Heart left ventricle (tissue), 7 donors: ENCODE data around the gene MAEL.

GRCh38 chr1:162771983-162772454 lies 18.5 kb upstream of the HSD17B7 start:
- PRO-cap, 6 experiments = no peak in any of the 6 experiments
- RAMPAGE, long total RNA, 2 experiments = no peak in any of the 2 experiments
- RRBS = no CpG with 5 or more reads among the region's 5 CpGs

GRCh38 chr1:164590020-164591130 lies 31.4 kb downstream of the PBX1 start:
- PRO-cap, 6 experiments = no peak in any of the 6 experiments
- RAMPAGE, long total RNA, 2 experiments = no peak in any of the 2 experiments
- RRBS = no CpG with 5 or more reads among the region's 16 CpGs

DNA sequence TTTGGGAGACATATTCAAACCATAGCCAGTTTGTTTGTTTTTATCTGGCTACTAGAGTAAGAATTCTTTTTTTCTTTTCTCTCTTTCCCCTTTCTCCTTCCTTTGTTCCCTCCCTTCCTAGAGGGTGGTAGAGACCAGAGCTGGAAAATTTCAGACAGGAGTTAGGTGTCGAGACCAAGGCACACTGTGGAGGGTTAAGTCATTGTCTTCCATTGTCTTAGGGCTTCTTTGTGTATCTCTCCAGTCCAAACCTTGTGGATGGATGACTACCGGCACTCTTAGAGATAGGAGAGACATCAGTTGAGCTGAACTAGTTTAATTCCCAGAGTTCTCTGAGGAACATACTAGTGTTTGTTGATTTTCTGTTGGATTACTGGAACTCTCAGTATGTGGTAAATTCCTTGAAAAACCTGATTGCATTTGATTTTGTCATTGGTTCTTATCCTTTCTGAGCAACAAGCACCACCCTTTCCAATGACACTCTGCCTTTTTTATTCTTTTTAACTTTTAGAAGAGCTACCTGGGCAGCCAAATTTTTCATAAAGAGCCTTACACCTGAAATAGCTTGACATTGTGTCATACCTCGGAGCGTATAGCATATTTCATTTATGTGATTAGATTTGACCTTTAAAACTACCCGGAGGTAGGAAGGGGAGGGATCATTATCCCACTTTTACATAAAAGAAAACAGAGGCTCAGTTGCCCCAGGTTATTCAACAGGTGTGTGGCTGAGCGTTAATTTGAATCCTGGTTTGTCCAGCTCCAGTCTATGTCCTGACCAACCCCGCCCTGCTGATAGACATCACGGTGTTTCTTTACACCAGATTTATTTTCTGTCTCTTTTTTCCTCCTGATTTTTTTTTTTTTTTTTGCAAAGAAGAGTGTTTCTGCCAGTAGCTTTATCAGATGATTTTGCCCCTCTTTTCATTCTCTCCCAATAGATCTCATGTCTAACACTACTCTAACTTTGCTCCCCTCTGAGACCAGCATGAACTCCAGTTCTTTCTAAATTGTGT lies 39.5 kb downstream of the PBX1 start:
- PRO-cap, 6 experiments = no peak in any of the 6 experiments
- RAMPAGE, long total RNA, 2 experiments = no peak in any of the 2 experiments
- RRBS = no CpG with 5 or more reads among the region's 8 CpGs

- PRO-cap, 6 experiments = no peak in any of the 6 experiments
- RAMPAGE, long total RNA, 2 experiments = no peak in any of the 2 experiments
- RRBS = no CpG with 5 or more reads among the region's 6 CpGs
Measured at GRCh38 chr1:164599288-164599946, 40.4 kb downstream of the PBX1 start.

GRCh38 chr1:164606732-164607617 lies 48.0 kb downstream of the PBX1 start:
- PRO-cap, 6 experiments = no peak in any of the 6 experiments
- RAMPAGE, long total RNA, 2 experiments = no peak in any of the 2 experiments
- RRBS = no CpG with 5 or more reads among the region's 5 CpGs

DNA sequence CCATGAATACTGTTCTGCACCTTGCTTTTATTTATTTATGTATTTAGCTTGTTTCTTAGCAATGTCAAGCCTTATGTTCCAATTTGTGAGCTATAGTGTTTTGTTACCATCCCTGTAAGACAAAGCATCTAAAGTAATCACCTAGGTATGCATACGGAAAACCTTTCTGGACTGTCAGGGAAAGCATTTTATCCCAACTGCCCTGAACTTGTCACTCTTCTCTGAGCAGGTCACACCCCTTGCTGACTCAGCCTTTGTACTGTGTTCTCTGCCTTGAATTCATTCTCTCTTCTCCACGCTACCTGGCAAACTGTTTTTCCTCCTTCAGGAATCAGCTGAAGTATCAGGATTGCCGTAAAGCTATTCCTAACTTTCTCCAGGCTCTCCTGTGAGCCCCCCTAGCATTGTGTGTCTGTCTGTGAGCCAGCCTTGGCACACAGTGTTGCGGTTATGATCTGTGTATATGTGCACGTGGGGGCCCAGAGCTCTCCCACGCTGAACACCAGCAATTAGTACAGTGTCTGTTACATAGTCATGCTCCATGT lies 54.2 kb downstream of the PBX1 start:
- PRO-cap, 6 experiments = no peak in any of the 6 experiments
- RAMPAGE, long total RNA, 2 experiments = no peak in any of the 2 experiments
- RRBS = no CpG with 5 or more reads among the region's 6 CpGs

- PRO-cap, 6 experiments = no peak in any of the 6 experiments
- RAMPAGE, long total RNA, 2 experiments = start-site peak on the plus strand in 1 of 2 experiments, at chr1:164792637-164792717 at its widest, 49 reads per replicate
- RRBS = 97% methylated on average over 2 of the region's 19 CpGs
Measured at GRCh38 chr1:164792390-164792855, 233.4 kb downstream of the PBX1 start.

GRCh38 chr1:164801135-164801474 lies 242.1 kb downstream of the PBX1 start:
- PRO-cap, 6 experiments = no peak in any of the 6 experiments
- RAMPAGE, long total RNA, 2 experiments = no peak in any of the 2 experiments
- RRBS = no CpG with 5 or more reads among the region's 5 CpGs

DNA sequence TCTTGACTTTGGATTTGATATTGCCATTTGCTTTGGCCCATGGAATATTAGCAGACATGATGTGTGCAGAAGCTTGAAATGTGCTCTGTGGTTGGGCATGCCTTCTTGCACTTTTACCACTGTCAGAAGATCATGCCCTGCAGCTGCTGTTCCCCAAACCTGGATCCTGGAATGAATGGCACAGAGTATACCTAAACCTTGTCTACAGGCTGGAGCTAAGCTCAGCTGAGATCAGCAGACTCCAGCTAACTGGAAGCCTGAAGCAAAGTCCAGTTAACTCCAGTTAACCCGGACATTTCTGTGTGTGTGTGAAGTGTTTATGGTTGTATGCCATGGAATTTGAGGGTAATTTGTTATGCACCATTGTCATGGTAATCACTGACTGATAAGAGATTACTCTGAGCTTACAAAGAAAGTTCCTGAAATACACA lies 107.6 kb downstream of the LMX1A start:
- PRO-cap, 6 experiments = no peak in any of the 6 experiments
- RAMPAGE, long total RNA, 2 experiments = no peak in any of the 2 experiments
- RRBS = no CpG with 5 or more reads among the region's 1 CpG

GRCh38 chr1:165393156-165393548 lies 36.6 kb upstream of the LMX1A start:
- PRO-cap, 6 experiments = no peak in any of the 6 experiments
- RAMPAGE, long total RNA, 2 experiments = no peak in any of the 2 experiments
- RRBS = no CpG with 5 or more reads among the region's 8 CpGs

GRCh38 chr1:165410123-165410429 lies 34.9 kb downstream of the RXRG start:
- PRO-cap, 6 experiments = no peak in any of the 6 experiments
- RAMPAGE, long total RNA, 2 experiments = no peak in any of the 2 experiments
- RRBS = no CpG with 5 or more reads among the region's 2 CpGs

- PRO-cap, 6 experiments = peak in 4 of 6 experiments; most common plus-strand start chr1:165444021 (in 4); most common minus-strand start chr1:165443914 (in 1)
- RAMPAGE, long total RNA, 2 experiments = no peak in any of the 2 experiments
- RRBS = no CpG with 5 or more reads among the region's 7 CpGs
Measured at GRCh38 chr1:165443703-165444352, 1.1 kb downstream of the RXRG start.

DNA sequence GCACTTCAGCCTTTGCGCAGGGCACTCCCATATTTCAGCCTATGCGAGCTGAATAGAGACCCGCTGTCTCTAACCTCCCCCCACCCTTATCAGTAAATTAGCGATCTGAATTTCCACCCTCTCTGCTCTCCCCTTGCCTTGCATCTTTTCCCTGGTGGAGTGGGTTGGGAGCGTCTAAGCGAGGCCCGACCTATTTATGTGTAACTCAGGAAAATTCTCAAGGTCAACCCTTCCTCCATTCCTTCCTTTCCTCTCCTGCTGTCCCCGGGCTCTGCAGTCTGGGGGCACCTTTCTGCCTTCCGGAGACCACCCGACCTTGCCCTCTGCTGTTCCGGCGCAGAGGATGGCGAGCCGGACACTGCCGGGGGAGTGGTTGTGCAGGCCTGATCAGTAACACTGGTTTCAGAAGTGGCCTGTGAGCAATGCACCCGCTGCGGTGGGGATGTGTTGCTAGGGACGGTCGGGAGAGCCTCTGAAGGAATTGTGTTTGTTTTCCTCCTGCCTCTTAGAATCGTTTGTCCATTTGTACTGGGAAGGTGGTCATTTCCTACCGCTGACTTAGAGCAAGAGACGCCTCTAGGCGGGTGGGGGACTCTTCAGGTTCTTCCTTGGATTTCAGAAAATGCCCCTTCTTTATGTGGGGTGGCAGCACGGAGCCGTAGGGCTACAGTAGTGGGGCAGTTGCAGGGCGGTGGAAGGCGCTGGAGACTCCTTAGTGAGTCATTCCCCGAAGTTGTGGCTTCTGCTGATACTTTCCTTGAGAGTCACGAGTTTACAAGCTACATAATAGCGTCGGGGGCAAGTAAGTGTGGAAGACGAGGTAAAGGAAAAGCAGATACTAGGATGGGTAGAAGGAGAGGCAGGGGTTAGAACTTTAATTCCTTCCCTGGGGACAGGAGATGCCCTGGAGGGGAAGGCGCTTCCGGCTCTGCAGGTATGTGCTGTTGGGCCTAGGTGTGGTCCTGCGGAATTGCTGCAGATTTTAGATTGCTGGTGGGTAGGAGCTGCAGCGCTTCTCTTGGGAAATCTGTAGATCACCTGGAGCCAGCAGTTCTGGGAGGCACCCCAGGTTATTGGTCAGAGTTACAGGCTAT lies 654 bp downstream of the MGST3 start:
- PRO-cap, 6 experiments = peak in 3 of 6 experiments; most common plus-strand start position 427 of the sequence (in 1); most common minus-strand start position 360 of the sequence (in 1)
- RAMPAGE, long total RNA, 2 experiments = no peak in any of the 2 experiments
- RRBS = 0% methylated on average over 1 of the region's 36 CpGs

- PRO-cap, 6 experiments = peak in 2 of 6 experiments; most common plus-strand start chr1:166985326 (in 2)
- RAMPAGE, long total RNA, 2 experiments = no peak in any of the 2 experiments
- RRBS = no CpG with 5 or more reads among the region's 2 CpGs
Measured at GRCh38 chr1:166984866-166985449, 4.1 kb upstream of the MAEL start.

DNA sequence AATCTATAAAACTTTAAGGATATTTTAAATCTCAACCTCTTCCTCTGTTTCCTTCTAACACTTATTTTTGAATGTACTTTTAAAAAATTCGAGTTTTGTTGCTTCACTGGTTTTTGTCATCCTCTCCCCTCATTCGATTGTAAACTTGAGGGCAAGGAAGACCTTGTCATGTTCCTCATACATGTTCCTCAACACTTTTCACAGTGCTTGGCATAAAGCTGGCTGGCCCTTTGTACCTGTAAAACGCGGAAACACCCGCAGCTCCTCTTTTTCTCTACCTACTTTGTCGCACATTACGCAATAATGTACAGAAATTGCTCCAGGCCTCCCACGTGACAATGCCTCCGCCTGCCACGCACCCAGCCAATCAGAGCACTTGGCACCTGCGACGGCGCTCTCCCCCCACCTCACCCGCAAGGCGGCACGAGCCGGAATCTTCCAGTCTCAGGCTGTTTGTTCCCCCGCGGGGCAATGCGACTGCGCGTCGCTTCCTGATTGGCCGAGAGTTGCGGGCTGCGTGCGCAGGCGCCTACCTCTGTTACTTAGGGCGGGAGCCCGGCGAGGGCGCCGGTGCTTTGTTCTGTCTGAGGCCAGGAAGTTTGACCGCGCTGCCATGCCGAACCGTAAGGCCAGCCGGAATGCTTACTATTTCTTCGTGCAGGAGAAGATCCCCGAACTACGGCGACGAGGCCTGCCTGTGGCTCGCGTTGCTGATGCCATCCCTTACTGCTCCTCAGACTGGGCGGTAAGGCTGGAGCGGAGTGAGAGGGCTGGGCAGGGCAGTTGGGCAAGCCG lies at the start of gene MAEL:
TSS of gene MAEL (plus strand) at position 541 of the 795 bp plus-strand sequence.
- PRO-cap, 6 experiments = no peak in any of the 6 experiments
- RAMPAGE, long total RNA, 2 experiments = no peak in any of the 2 experiments
- RRBS = 95% methylated on average over 6 of the region's 48 CpGs

DNA sequence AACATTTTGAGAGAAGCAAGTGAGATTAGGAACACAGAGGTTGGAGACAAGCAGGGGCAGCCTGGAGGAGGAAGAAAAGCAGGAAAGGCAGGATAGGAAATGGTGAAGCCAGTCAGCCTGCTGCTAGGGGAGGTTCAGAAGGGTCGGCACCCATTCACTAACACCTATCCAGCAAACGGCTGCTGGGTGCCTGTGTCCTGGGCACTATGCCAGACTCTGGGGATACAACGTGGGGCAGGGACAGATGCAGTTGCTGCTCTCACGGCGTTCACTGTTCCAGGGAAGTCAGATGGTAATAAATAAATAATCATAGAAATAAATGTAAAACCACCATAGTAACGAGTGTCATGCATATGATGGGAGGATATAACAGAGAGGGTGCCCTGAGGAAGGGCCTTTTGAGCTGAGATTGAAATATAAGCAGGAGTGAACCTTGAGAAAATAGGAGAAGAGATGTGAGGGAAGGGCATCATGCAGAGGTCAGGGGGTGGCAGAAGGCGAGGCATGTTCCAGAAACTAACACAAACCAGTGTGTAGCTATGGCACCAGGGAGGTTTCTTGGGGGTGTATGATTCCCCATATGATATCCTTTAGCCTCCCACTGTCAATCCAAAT lies 6.8 kb downstream of the GPA33 start:
- PRO-cap, 6 experiments = no peak in any of the 6 experiments
- RAMPAGE, long total RNA, 2 experiments = no peak in any of the 2 experiments
- RRBS = no CpG with 5 or more reads among the region's 7 CpGs

DNA sequence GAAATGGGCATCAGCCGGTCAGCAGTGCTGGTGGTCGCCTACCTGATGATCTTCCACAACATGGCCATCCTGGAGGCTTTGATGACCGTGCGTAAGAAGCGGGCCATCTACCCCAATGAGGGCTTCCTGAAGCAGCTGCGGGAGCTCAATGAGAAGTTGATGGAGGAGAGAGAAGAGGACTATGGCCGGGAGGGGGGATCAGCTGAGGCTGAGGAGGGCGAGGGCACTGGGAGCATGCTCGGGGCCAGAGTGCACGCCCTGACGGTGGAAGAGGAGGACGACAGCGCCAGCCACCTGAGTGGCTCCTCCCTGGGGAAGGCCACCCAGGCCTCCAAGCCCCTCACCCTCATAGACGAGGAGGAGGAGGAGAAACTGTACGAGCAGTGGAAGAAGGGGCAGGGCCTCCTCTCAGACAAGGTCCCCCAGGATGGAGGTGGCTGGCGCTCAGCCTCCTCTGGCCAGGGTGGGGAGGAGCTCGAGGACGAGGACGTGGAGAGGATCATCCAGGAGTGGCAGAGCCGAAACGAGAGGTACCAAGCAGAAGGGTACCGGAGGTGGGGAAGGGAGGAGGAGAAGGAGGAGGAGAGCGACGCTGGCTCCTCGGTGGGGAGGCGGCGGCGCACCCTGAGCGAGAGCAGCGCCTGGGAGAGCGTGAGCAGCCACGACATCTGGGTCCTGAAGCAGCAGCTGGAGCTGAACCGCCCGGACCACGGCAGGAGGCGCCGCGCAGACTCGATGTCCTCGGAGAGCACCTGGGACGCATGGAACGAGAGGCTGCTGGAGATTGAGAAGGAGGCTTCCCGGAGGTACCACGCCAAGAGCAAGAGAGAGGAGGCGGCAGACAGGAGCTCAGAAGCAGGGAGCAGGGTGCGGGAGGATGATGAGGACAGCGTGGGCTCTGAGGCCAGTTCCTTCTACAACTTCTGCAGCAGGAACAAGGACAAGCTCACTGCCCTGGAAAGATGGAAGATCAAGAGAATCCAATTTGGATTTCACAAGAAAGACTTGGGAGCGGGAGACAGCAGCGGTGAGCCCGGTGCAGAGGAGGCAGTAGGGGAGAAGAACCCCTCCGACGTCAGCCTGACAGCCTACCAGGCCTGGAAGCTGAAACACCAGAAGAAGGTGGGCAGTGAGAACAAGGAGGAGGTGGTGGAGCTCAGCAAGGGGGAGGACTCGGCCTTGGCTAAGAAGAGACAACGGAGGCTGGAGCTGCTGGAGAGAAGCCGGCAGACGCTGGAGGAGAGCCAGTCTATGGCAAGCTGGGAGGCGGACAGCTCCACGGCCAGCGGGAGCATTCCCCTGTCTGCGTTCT lies 32.4 kb downstream of the STYXL2 start:
- PRO-cap, 6 experiments = peak in 2 of 6 experiments; most common plus-strand start position 373 of the sequence (in 1)
- RAMPAGE, long total RNA, 2 experiments = no peak in any of the 2 experiments
- RRBS = 87% methylated on average over 8 of the region's 60 CpGs

DNA sequence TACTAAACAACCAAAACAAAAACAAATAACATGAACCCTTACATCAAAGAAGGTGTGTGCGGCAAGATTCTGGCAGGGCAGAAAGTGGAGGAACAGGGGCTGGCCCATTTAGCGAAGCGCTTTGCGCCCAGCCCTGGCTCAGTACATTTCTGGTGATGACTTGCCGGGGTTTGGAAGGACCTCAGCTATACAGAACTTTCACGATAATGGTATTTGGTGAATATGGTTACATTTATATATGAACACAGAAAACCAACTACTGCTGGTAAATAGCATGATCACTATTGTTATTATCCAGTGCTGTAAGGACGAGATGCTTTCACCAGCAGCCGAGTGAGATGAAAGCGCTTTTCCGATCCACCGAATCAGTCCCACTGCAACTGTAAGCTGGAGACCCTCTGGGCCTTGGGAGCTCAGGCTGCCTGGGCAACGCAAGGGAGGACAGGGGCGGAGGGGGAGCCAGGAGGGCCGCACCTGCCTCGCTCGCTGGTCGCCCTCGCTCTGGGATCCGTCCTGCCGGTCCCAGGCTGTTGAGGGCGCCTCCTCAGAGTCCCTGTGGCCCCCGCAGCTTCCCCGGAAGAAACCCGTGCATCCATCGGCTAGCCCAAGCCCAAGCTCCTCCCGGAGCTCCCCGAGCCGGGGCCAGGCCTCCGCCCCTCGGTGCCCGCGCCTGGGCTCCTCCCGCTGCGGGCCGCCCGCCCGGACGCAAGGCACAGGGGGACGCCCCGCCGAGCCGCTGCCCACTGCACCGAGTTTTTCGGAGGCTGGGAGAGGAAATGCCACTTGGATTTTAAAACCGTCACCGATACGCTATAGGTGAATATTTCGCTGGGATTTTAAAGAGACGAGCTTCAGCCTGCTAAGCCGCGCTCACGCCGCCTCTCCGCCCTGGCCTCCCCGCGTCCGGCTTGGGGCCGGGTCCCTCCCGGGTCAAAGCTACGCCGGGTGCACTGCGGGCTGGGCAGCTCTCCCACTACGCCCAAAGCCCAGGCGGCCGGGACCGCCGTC lies 63.6 kb downstream of the CD247 start:
- PRO-cap, 6 experiments = peak in 6 of 6 experiments; most common plus-strand start position 684 of the sequence (in 5); most common minus-strand start position 620 of the sequence (in 5)
- RAMPAGE, long total RNA, 2 experiments = start-site peak on the plus strand in 2 of 2 experiments, centred at positions 692 to 698 of the sequence, 34 to 39 reads per replicate
- RRBS = 1% methylated on average over 24 of the region's 67 CpGs

DNA sequence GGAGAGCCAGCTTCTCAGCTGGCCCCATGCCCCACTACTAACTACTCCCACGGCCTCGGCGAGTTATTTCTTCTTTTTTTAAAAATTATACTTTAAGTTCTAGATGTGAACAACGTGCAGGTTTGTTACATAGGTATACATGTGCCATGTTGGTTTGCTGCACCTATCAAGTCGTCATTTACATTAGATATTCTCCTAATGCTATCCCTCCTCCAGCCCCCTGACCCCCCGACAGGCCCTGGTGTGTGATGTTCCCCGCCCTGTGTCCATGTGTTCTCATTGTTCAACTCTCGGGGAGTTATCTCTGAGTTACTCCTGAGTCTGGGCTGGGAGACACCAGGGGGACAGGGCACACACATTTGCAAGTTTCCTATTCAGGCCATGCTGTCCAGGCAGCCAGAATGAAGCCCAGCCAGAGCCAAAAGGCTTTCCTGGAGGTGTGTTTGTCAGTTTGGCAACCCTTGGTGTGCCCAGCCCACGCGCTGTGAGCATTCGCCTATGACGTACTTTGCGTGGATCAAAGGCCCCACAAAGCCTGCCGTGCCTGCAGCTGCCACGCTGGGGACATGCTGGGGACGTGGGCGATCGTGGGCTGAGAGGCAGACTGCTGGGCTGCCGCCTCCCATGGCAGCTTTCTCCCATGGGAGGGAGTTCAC lies 57.7 kb downstream of the CD247 start:
- PRO-cap, 6 experiments = no peak in any of the 6 experiments
- RAMPAGE, long total RNA, 2 experiments = no peak in any of the 2 experiments
- RRBS = no CpG with 5 or more reads among the region's 19 CpGs

DNA sequence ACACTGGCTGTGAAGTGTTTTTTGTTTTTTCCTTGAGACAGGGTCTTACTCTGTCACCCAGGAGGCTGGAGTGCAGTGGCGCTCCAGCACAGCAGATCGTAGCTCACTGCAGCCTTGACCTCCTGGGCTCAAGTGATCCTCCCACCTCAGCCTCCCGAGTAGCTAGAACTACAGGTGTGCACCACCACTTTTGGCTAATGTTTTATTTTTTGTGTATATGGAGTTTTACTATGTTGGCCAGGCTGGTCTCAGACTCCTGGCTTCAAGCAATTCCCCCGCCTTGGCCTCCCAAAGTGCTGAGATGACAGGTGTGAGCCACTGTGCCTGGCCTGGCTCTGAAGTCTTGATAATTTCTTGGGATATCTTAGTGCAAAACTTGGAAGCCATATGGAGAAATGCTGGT lies 40.8 kb downstream of the CD247 start:
- PRO-cap, 6 experiments = no peak in any of the 6 experiments
- RAMPAGE, long total RNA, 2 experiments = no peak in any of the 2 experiments
- RRBS = no CpG with 5 or more reads among the region's 4 CpGs